RPMI7951 (cell line): ENCODE data around the genes YEATS2, ABCC5 and POLR2H.

DNA sequence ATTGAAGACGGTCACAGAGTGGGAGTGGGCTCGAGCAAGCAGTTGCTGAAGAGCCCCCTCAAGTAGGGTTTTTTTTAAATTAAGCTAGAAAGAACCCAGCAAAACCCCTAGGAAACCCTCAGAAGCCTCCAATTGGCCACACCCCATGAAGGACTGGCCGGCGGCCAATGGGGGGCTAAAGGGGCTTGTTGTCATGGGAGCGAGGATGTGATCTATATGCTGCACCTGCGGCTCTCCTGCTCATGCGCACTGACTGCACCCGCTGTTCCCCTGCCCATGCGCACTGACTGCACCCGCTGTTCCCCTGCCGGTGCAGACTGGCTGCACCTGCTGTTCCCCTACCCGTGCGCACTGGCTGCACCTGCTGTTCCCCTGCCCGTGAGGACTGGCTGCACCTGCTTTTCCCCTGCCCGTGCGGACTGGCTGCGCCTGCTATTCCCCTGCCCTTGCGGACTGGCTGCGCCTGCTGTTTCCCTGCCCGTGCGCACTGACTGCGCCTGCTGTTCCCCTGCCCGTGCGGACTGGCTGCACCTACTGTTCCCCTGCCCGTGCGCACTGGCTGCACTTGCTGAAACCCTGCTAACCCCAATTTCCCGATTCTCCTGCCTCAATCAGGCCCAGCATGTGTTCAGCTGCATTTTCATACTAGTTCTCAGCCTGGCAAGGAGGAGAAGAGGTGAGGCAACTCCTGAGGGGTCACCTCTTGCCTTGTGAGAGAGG, 16.8 kb upstream of the MCCC1 start:
- RAMPAGE, long total RNA: no peak

DNA sequence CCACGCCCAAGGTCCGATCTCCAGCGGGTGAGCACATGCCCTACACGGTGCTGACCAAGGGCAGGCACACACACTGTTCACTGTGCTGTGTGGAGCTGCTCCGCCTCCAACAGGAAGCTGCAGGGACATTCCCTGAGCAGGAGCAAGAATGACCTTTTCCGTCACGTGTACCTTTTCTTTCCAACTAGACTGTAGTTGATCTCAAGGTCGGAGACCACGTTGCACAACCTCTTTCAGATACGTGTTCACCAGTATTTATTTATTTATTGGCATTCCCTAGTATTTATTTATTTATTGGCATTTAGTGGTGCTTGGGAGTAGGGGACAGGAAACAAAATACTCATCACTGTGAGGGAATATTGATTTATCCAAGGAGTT, 41.6 kb upstream of the B3GNT5 start:
- RAMPAGE, long total RNA: no peak

GRCh38 chr3:183287263-183288306, 34.5 kb downstream of the B3GNT5 start:
- RAMPAGE, long total RNA: no peak

- RAMPAGE, long total RNA: no peak
Observed at GRCh38 chr3:183553670-183554287, 1.7 kb downstream of the KLHL6 start.

DNA sequence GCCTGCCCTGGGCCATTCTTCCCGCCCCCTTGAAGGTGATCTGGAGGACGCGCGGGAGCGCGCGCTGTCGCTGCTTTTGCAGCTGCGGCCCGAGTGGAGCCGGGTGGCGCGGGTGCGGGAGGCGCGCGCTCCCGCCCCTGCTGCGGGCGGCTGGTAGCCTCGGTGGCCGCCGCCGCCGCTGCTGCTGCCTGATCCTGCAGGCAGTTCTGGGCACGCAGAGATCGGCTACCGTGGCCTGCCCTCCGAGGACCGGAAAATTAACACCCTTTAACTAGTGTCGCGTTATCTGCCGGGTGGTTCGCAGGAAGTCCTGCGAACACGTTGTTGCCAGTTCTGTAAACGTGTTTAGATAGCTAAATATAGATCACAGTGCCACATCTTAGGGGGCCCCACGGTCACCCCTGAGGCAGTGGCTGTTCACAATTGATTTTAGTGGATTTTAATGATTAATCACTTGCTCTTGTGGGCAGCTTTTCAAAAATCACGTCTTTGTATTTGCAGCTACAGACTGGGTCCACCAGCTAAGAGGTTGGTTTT, 1.4 kb downstream of the KLHL24 start:
- RAMPAGE, long total RNA: no peak

- RAMPAGE, long total RNA: no peak
Observed at GRCh38 chr3:183656494-183657310, 21.3 kb downstream of the KLHL24 start.

GRCh38 chr3:183697748-183698792, at the start of gene YEATS2:
Gene YEATS2, plus strand, starts transcription at chr3:183697797.
- RAMPAGE, long total RNA: no peak

GRCh38 chr3:183920498-183920841, 35.8 kb upstream of the PARL start:
- RAMPAGE, long total RNA: no peak

- RAMPAGE, long total RNA: no peak
Observed at GRCh38 chr3:184017297-184018196, at the start of gene ABCC5. Gene ABCC5, minus strand, starts transcription at chr3:184017884.

DNA sequence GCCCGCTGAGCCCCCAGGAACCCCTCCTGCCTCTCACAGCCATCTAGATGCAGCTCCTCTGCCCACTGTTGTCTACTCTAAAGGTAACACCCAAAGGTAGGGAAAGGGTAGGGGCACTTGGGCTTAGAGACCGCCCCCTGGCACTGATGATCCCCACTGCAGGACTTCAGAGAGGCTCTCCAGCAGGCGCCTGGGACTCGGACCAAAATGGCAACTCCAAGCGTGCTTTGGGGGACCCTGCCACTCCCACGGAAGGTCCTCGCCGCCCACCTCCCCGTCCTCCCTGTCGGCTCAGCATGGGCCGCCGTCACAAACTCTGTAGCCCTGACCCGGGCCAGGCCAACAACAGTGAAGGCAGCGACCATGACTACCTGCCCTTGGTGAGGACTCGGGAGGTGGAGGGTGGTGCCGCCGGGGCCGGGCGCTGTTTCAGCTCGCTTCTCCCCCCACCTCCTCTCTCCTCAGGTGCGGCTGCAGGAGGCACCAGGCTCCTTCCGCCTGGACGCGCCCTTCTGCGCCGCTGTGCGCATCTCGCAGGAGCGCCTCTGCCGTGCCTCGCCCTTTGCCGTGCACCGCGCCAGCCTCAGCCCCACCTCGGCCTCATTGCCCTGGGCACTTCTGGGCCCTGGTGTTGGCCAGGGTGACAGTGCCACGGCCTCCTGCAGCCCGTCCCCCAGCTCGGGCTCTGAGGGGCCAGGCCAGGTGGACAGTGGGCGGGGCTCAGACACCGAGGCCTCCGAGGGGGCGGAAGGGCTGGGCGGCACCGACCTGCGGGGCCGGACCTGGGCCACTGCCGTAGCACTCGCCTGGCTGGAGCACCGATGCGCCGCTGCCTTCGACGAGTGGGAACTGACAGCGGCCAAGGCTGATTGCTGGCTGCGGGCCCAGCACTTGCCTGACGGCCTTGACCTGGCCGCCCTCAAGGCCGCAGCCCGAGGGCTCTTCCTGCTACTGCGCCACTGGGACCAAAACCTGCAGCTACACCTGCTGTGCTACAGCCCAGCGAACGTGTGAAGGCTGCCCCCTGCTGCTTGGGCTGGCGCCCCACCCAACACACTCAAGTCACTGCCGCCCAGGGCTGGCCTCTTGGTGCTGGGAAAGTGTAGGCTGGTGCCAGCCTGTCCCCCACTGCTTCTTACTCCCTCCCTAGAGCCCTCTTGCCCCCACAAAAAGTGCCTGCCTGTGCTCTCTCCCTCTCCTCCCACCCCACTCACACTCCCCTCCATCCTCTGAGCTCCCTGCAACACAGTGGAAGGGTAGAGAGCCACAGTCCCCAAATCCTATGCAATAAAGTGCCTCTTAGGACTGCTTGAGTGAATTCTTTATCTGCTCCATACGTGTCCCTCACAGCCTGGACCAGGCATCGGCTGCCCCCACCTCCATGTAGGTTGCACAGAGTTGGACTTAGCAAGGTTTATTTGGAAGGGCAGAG, 7.2 kb downstream of the ALG3 start:
- RAMPAGE, long total RNA: no peak

- RAMPAGE, long total RNA: no peak
Observed at GRCh38 chr3:184298672-184299152, 329 bp upstream of the PSMD2 start.

DNA sequence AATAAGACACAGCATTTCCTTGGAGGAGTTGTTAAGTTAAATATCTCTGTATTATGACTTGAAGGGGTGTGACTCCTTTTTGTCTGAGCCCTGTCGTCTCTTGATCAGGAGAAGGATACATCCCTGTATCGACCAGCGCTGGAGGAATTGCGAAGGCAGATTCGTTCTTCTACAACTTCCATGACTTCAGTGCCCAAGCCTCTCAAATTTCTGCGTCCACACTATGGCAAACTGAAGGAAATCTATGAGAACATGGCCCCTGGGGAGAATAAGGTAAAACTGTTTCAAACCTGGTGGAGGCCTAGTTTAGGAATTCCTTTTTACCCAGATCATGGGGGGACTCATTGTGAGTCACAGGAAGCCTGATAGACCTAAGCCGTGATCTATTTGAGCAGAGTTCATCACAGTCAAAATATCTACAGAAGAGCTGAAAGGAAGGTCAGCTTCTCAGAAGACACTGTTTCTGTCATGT, 1.2 kb downstream of the PSMD2 start:
- RAMPAGE, long total RNA: no peak

DNA sequence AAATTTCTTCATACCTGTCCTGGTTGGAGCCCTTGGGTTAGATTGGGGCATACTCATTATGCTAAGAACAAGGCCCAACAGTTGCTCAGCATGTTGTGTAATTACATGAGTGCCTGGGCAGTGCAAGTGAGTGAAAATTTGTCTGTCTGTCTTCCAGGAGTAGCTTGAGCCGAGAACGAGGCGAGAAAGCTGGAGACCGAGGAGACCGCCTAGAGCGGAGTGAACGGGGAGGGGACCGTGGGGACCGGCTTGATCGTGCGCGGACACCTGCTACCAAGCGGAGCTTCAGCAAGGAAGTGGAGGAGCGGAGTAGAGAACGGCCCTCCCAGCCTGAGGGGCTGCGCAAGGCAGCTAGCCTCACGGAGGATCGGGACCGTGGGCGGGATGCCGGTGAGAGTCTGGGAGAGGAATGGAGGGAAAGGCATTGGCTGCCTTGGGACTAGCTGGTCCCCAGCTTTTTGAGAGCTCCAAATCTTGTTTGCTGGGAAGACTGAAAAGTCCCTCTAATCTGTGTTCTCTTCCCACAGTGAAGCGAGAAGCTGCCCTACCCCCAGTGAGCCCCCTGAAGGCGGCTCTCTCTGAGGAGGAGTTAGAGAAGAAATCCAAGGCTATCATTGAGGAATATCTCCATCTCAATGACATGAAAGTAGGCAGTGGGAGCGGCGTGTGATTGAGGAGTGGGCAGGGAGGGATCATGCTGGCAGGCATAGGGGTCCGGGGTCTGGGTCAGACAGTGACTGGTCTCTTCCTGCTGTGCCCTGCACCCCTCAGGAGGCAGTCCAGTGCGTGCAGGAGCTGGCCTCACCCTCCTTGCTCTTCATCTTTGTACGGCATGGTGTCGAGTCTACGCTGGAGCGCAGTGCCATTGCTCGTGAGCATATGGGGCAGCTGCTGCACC, 10.1 kb upstream of the FAM131A start:
- RAMPAGE, long total RNA: no peak

- RAMPAGE, long total RNA: no peak
Observed at GRCh38 chr3:184361534-184361976, at the start of gene POLR2H. Gene POLR2H, plus strand, starts transcription at chr3:184361710.

DNA sequence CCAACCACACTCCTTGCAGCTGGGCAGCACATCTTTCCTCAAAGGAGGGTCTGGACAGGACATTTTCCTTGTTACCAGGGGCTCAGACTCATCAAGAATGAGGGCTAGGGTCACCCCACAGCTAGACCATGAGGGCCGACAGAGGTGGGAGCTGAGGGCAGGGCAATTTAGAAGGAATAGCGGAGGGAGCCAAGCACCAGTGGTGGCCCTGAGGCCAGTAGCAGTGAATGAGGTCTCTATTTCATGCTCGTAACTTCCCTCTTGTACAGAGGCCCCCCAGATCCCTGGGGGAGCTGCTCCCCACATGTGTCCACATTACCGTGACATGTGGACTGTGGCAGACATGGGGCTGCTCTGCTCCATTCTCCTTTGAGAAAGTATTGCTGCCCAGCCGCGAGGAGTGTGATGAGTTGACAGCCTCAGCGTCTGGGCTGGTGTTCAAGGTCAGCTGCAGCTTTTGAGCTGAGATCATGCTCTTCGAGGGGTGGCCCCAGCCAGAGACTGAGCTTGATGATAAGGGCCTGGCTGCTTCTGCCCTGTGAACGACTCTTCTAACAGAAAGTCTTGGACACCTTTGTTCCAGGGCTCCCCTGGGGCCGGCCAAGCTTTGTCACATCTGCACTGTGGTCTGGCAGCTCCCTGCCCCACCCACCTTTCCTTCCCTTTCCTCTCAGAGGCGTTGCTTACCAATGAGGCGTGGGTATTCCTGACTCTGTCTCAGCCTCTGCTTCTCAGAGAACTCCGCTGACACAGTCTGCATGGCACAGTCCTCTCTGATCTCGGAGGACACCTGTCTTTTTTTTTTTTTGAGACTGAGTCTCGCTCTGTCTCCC, 86.5 kb downstream of the CHRD start:
- RAMPAGE, long total RNA: no peak

- RAMPAGE, long total RNA: no peak
Observed at GRCh38 chr3:184490961-184491423, 70.6 kb upstream of the EPHB3 start.

DNA sequence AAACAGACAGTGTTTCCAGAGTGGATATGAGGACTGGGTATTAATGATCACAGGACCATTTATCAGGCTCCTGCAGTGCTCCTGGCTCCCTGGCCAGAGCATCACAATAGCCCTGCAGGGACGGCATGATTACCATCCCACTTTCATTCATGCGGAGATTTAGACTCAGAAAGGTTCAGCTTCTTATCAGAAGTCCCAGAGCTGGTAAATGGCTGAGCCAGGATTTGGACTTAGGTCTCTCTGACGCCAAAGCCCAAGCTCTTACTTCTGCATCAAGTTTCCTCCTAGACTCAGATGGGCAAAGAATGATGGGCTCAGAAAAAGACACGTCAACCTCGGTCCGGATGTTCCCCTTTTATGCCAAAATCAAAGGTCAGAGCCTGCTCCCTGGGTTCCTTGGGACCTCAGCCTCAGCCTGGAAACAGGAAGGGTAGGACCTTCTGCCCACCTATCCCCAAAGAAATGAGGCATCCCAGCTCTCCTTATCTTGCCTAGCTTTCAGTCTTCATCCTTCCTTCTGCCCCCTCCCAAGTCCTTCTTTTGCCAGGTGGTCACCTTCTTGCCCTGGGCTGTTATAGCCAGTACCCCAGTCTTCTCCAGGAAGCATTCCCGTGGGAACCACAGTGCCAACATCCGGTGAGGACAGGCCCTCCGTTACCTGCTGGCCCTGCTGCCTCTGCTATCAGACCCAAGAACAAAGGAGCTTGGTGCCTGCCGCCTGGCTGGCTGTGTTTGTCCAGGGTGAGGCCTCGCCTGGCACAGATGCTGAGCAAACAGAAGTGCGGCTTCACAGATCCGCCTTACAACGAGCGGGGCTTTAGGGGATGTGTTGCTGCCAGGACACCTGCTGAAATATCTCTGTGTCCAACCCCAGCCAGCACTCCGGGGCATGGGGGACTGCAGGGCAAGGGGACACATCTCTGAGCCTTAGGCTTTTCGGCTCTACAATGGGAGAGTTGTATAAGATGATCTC, 2.5 kb upstream of the EPHB3 start:
- RAMPAGE, long total RNA: no peak

DNA sequence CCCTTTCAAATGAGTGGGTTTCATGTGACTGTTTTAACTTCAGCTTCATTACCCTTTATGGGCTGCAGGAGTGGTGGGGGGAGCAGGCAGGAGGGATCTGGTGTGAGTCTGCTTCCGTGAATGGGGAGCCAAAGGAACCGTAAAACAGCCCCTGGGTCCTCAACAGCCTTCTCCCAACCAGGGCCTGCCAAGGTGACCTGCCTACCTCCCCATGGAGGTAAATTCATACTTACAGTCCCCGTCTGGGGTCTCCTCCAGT, 31.2 kb downstream of the MAGEF1 start:
- RAMPAGE, long total RNA: no peak

GRCh38 chr3:184822060-184822519, 10.1 kb downstream of the VPS8 start:
- RAMPAGE, long total RNA: no peak

DNA sequence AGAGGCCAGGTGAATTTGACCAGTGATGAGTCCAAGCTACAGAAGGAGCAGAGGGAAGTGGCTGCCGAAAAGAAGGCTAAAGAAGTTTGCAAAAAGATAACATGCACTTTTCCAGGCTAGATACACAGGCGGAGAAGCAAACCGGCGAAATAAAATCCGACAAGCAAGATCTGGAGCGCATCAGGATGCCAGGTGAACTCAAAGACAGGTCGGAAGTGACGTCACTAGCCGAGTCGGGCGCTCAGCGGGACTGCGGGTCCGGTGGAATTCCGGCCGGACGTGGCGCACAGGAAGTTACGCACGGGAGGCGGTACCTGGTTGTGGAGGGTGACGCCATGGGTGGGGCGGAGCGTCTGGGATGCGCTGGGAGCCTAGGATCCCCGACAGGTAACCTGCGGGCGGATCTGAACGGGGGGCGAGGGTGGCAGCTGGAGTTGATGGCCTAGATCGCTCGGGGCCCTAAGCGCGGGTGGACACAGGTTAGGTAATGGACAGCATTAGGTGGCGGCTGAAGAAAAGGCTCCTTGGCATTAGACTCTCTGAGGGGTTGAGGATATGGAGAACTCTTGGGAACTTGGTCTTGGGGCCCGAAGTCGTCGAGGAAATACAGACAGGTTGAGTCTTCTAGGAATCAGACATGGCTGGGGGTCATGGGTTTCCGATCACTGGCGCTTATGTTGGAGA, 28.9 kb upstream of the EHHADH start:
- RAMPAGE, long total RNA: no peak